K562 (cell line): ENCODE measurements around a stretch of chr11.

DNA sequence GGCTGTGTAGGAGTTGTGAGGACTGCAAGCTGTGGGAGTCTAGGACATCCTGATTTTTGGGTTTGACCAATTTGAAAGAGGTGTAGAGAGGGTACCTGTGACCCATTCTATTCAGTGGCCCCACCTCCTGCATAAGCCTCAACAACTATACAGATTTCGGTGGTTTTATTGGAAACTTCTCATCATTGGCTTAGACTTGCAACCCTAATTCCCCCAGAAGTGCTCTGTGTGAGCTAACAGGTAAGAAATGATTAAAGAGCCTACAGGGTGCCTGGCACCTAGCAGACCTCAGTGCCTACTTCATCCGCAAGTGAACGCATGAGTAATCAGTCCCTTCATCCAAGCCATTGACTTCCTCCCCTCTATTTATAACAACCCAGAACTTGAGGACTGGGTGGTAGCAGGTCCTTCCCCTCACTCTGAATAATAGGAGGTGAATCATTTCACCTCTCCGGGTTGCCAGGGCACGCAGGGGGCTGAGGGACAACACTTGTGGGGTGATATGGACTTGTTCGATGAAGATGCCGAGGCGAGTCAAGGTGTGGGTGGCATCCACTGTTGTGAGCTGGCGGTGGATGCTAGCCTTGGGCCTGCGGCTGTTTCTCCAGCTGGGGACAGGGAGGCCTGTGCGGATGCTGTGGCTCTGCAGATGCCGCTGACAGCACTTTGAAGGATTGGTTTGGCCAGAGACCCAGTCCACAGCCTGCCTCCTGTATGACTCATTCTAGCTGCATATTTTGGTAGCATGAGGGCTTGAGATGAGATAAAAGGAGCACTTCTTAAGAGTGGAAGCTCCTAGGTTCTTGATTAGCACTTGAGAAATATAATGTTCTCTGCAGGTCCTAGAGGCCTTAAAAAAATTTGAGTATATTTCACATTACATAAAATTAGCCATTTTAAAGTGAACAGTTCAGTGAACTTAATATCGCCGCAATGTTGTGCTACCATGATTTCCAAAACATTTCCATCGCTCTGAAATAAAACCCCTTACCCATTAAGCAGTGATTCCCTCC, 12.3 kb downstream of the SORL1 start:
- RAMPAGE, long total RNA = no peak
- RRBS = no CpG with 5 or more reads among the region's 15 CpGs
PRO-cap:
- standard = no peak
- CoPRO, capped RNA only, 2 experiments = no peak in any of the 2 experiments
- CoPRO, capped and uncapped RNA, 2 experiments = no peak in any of the 2 experiments
- CoPRO, uncapped RNA only, 2 experiments = no peak in any of the 2 experiments
CAGE:
- cytosol, long polyA plus RNA = no peak
- long polyA plus RNA = no peak
- nucleolus, long total RNA = no peak
- nucleus, long polyA plus RNA = no peak

DNA sequence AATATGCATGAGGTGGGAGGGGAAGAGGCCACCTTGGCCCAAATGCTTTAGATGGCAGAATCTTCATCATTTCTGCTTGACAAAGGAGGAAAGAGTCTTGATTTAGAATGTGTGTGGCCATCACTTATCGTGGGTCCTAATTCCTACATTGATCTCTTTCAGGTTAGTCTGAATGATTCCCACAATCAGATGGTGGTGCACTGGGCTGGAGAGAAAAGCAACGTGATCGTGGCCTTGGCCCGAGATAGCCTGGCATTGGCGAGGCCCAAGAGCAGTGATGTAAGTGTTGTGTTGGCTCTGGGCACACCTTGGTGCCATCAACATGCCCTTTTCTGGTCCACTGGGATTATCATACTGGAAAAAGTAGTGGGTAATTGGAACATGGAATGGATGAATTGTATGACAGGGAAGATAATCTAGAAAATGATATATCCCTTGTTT, 17.8 kb downstream of the SORL1 start:
- RAMPAGE, long total RNA = no peak
- RRBS = no CpG with 5 or more reads among the region's 5 CpGs
PRO-cap:
- standard = no peak
- CoPRO, capped RNA only, 2 experiments = no peak in any of the 2 experiments
- CoPRO, capped and uncapped RNA, 2 experiments = no peak in any of the 2 experiments
- CoPRO, uncapped RNA only, 2 experiments = no peak in any of the 2 experiments
CAGE:
- cytosol, long polyA plus RNA = no peak
- long polyA plus RNA = no peak
- nucleolus, long total RNA = no peak
- nucleus, long polyA plus RNA = no peak

- RAMPAGE, long total RNA = no peak
- RRBS = no CpG with 5 or more reads among the region's 24 CpGs
PRO-cap:
- standard = no peak
- CoPRO, capped RNA only, 2 experiments = no peak in any of the 2 experiments
- CoPRO, capped and uncapped RNA, 2 experiments = no peak in any of the 2 experiments
- CoPRO, uncapped RNA only, 2 experiments = no peak in any of the 2 experiments
CAGE:
- cytosol, long polyA plus RNA = no peak
- long polyA plus RNA = no peak
- nucleolus, long total RNA = no peak
- nucleus, long polyA plus RNA = no peak
Measured at GRCh38 chr11:121569625-121570585, 117.8 kb downstream of the SORL1 start.

GRCh38 chr11:121578576-121579110, 126.5 kb downstream of the SORL1 start:
- RAMPAGE, long total RNA = no peak
- RRBS = no CpG with 5 or more reads among the region's 6 CpGs
PRO-cap:
- standard = no peak
- CoPRO, capped RNA only, 2 experiments = no peak in any of the 2 experiments
- CoPRO, capped and uncapped RNA, 2 experiments = no peak in any of the 2 experiments
- CoPRO, uncapped RNA only, 2 experiments = no peak in any of the 2 experiments
CAGE:
- cytosol, long polyA plus RNA = no peak
- long polyA plus RNA = no peak
- nucleolus, long total RNA = no peak
- nucleus, long polyA plus RNA = no peak

DNA sequence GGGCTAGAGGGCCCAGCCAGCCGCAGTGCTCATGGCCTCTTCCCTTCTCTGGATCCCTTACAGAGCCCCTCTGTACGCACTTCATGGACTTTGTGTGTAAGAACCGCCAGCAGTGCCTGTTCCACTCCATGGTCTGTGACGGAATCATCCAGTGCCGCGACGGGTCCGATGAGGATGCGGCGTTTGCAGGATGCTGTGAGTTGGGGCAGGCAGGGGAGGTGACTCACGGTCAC, 135.8 kb downstream of the SORL1 start:
- RAMPAGE, long total RNA = no peak
- RRBS = no CpG with 5 or more reads among the region's 11 CpGs
PRO-cap:
- standard = no peak
- CoPRO, capped RNA only, 2 experiments = no peak in any of the 2 experiments
- CoPRO, capped and uncapped RNA, 2 experiments = no peak in any of the 2 experiments
- CoPRO, uncapped RNA only, 2 experiments = no peak in any of the 2 experiments
CAGE:
- cytosol, long polyA plus RNA = no peak
- long polyA plus RNA = no peak
- nucleolus, long total RNA = no peak
- nucleus, long polyA plus RNA = no peak

GRCh38 chr11:121631895-121632597, 179.9 kb downstream of the SORL1 start:
- RAMPAGE, long total RNA = no peak
- RRBS = no CpG with 5 or more reads among the region's 4 CpGs
PRO-cap:
- standard = no peak
- CoPRO, capped RNA only, 2 experiments = no peak in any of the 2 experiments
- CoPRO, capped and uncapped RNA, 2 experiments = no peak in any of the 2 experiments
- CoPRO, uncapped RNA only, 2 experiments = no peak in any of the 2 experiments
CAGE:
- cytosol, long polyA plus RNA = no peak
- long polyA plus RNA = no peak
- nucleolus, long total RNA = no peak
- nucleus, long polyA plus RNA = no peak

GRCh38 chr11:121929559-121930674, 186.1 kb downstream of the BLID start:
- RAMPAGE, long total RNA = no peak
- RRBS = no CpG with 5 or more reads among the region's 27 CpGs
PRO-cap:
- standard = no peak
- CoPRO, capped RNA only, 2 experiments = no peak in any of the 2 experiments
- CoPRO, capped and uncapped RNA, 2 experiments = no peak in any of the 2 experiments
- CoPRO, uncapped RNA only, 2 experiments = no peak in any of the 2 experiments
CAGE:
- cytosol, long polyA plus RNA = no peak
- long polyA plus RNA = no peak
- nucleolus, long total RNA = no peak
- nucleus, long polyA plus RNA = no peak

DNA sequence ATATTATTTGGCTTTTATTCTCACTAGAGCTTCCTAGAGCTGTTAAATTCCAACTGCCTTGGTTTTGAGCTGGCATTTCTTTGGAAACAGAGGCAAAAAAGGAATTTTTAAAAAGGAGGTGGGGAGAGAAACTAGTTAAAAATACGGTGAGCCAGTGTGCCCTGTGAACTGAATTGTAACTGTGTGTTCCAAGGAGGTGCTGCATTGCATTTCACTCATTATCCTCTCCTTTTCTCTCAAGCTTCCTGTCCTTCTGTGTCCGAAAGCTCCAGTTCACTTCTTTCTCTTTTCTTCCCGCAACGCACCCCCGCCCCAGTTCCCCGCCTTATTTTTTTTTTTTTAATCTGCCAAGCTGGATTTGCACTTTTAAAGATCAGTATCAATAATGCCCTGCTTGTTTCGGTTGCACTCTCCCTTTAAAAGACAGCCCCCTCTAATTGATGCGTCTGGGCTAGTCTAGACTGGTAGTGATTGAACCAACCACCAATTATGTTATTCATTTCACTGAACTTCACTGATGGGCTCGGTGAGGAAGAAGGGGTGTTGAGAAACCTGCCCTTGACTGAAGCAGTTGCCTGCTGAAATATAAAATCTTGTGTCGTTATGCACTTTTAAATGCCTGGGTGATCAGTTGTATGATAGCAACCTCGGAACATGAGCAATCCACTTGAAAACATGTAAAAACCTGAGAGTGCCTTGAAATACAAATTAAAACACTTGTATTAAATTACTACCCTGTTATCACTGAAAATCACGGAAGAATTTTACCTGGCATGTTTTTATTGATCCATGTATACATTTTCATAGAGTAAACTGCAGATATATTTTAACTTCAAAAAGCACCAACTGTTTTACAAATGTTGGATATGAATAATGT, 18.4 kb downstream of the BLID start:
- RAMPAGE, long total RNA = no peak
- RRBS = no CpG with 5 or more reads among the region's 12 CpGs
PRO-cap:
- standard = no peak
- CoPRO, capped RNA only, 2 experiments = no peak in any of the 2 experiments
- CoPRO, capped and uncapped RNA, 2 experiments = no peak in any of the 2 experiments
- CoPRO, uncapped RNA only, 2 experiments = no peak in any of the 2 experiments
CAGE:
- cytosol, long polyA plus RNA = no peak
- long polyA plus RNA = no peak
- nucleolus, long total RNA = no peak
- nucleus, long polyA plus RNA = no peak

- RAMPAGE, long total RNA = no peak
- RRBS = no CpG with 5 or more reads among the region's 1 CpG
PRO-cap:
- standard = no peak
- CoPRO, capped RNA only, 2 experiments = no peak in any of the 2 experiments
- CoPRO, capped and uncapped RNA, 2 experiments = no peak in any of the 2 experiments
- CoPRO, uncapped RNA only, 2 experiments = no peak in any of the 2 experiments
CAGE:
- cytosol, long polyA plus RNA = no peak
- long polyA plus RNA = no peak
- nucleolus, long total RNA = no peak
- nucleus, long polyA plus RNA = no peak
Measured at GRCh38 chr11:122101122-122101418, 14.9 kb downstream of the BLID start.

GRCh38 chr11:122336195-122336822, 220.3 kb upstream of the BLID start:
- RAMPAGE, long total RNA = no peak
- RRBS = no CpG with 5 or more reads among the region's 4 CpGs
PRO-cap:
- standard = no peak
- CoPRO, capped RNA only, 2 experiments = no peak in any of the 2 experiments
- CoPRO, capped and uncapped RNA, 2 experiments = no peak in any of the 2 experiments
- CoPRO, uncapped RNA only, 2 experiments = no peak in any of the 2 experiments
CAGE:
- cytosol, long polyA plus RNA = no peak
- long polyA plus RNA = no peak
- nucleolus, long total RNA = no peak
- nucleus, long polyA plus RNA = no peak

- RAMPAGE, long total RNA = no peak
- RRBS = no CpG with 5 or more reads among the region's 5 CpGs
PRO-cap:
- standard = no peak
- CoPRO, capped RNA only, 2 experiments = no peak in any of the 2 experiments
- CoPRO, capped and uncapped RNA, 2 experiments = no peak in any of the 2 experiments
- CoPRO, uncapped RNA only, 2 experiments = no peak in any of the 2 experiments
CAGE:
- cytosol, long polyA plus RNA = no peak
- long polyA plus RNA = no peak
- nucleolus, long total RNA = no peak
- nucleus, long polyA plus RNA = no peak
Measured at GRCh38 chr11:122336839-122337053, 220.7 kb upstream of the BLID start.

DNA sequence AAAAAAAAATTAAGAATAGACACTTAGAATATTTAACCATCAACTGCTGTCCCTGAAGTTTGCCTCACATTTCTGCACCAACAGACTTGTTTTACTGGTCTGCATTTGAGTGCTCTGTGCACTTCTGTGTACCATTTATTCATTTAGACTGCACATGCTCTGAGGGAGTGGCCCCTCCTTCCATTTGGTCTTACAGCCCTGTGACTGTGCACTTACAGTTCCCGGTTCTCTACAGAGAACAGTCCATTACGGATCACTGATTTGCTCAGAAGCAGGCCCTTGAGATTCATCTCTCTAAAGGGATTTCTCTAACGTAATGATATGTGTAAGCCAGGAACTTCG, 247.2 kb upstream of the BLID start:
- RAMPAGE, long total RNA = no peak
- RRBS = no CpG with 5 or more reads among the region's 4 CpGs
PRO-cap:
- standard = no peak
- CoPRO, capped RNA only, 2 experiments = no peak in any of the 2 experiments
- CoPRO, capped and uncapped RNA, 2 experiments = no peak in any of the 2 experiments
- CoPRO, uncapped RNA only, 2 experiments = no peak in any of the 2 experiments
CAGE:
- cytosol, long polyA plus RNA = no peak
- long polyA plus RNA = no peak
- nucleolus, long total RNA = no peak
- nucleus, long polyA plus RNA = no peak

- RAMPAGE, long total RNA = no peak
- RRBS = no CpG with 5 or more reads among the region's 5 CpGs
PRO-cap:
- standard = no peak
- CoPRO, capped RNA only, 2 experiments = no peak in any of the 2 experiments
- CoPRO, capped and uncapped RNA, 2 experiments = no peak in any of the 2 experiments
- CoPRO, uncapped RNA only, 2 experiments = no peak in any of the 2 experiments
CAGE:
- cytosol, long polyA plus RNA = no peak
- long polyA plus RNA = no peak
- nucleolus, long total RNA = no peak
- nucleus, long polyA plus RNA = no peak
Measured at GRCh38 chr11:122715907-122716354, 60.4 kb downstream of the UBASH3B start.

- RAMPAGE, long total RNA = no peak
- RRBS = no CpG with 5 or more reads among the region's 6 CpGs
PRO-cap:
- standard = no peak
- CoPRO, capped RNA only, 2 experiments = no peak in any of the 2 experiments
- CoPRO, capped and uncapped RNA, 2 experiments = no peak in any of the 2 experiments
- CoPRO, uncapped RNA only, 2 experiments = no peak in any of the 2 experiments
CAGE:
- cytosol, long polyA plus RNA = no peak
- long polyA plus RNA = no peak
- nucleolus, long total RNA = no peak
- nucleus, long polyA plus RNA = no peak
Measured at GRCh38 chr11:122743536-122743886, 88.0 kb downstream of the UBASH3B start.

GRCh38 chr11:122756248-122756858, 81.9 kb upstream of the CRTAM start:
- RAMPAGE, long total RNA = no peak
- RRBS = no CpG with 5 or more reads among the region's 2 CpGs
PRO-cap:
- standard = no peak
- CoPRO, capped RNA only, 2 experiments = no peak in any of the 2 experiments
- CoPRO, capped and uncapped RNA, 2 experiments = no peak in any of the 2 experiments
- CoPRO, uncapped RNA only, 2 experiments = no peak in any of the 2 experiments
CAGE:
- cytosol, long polyA plus RNA = no peak
- long polyA plus RNA = no peak
- nucleolus, long total RNA = no peak
- nucleus, long polyA plus RNA = no peak

- RAMPAGE, long total RNA = no peak
- RRBS = no CpG with 5 or more reads among the region's 2 CpGs
PRO-cap:
- standard = no peak
- CoPRO, capped RNA only, 2 experiments = no peak in any of the 2 experiments
- CoPRO, capped and uncapped RNA, 2 experiments = no peak in any of the 2 experiments
- CoPRO, uncapped RNA only, 2 experiments = no peak in any of the 2 experiments
CAGE:
- cytosol, long polyA plus RNA = no peak
- long polyA plus RNA = no peak
- nucleolus, long total RNA = no peak
- nucleus, long polyA plus RNA = no peak
Measured at GRCh38 chr11:122808590-122808979, 29.7 kb upstream of the CRTAM start.

GRCh38 chr11:123063313-123064373, 1.7 kb upstream of the HSPA8 start:
- RAMPAGE, long total RNA = no peak
- RRBS = no CpG with 5 or more reads among the region's 16 CpGs
PRO-cap:
- standard = bidirectional peak, plus-strand start at chr11:123063398, minus-strand start at chr11:123063088
- CoPRO, capped RNA only, 2 experiments = peak in 2 of 2 experiments; most common plus-strand start chr11:123063710 (in 1); most common minus-strand start chr11:123063709 (in 2)
- CoPRO, capped and uncapped RNA, 2 experiments = no peak in any of the 2 experiments
- CoPRO, uncapped RNA only, 2 experiments = no peak in any of the 2 experiments
CAGE:
- cytosol, long polyA plus RNA = no peak
- long polyA plus RNA = no peak
- nucleolus, long total RNA = no peak
- nucleus, long polyA plus RNA = no peak

DNA sequence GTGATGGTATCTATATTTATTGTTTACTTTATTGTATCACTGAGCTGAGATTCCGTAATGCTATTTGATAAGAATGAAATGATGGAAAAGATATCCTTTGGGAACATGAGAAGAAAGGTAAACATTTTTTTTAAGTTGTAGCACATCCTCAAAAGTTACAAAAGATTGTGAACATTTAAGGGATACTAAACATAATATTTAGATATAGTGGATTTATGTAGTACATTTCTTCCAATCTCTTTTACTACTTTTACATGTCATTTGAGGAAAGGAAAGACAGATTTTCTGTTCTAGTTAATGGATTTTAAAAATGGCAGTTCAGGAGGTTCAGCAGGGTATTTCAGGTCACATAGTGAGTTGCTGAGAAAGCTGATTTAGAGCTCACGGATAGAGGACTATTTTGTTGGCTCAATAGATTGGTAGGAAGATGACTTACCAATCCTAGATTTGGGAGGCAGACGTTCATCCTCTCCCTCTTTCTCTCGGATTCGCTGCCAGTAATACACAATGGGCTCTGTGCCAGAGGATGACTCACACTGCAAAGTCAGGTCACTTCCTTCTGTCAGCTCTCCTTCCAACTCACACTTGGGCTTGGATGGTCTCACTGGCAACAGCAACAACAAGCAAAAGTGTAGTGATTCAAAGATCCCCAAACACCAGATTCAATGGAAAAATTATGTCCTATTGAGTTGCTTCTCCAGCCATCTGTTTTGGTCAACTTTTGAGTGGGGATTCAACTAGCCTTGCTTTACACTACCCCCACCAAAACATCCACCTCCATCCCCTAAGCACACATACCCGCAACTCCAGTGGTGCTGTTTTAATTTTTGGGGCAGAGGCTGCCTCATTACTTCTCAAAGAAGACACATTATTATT, 21.5 kb upstream of the HSPA8 start:
- RAMPAGE, long total RNA = no peak
- RRBS = no CpG with 5 or more reads among the region's 6 CpGs
PRO-cap:
- standard = no peak
- CoPRO, capped RNA only, 2 experiments = no peak in any of the 2 experiments
- CoPRO, capped and uncapped RNA, 2 experiments = no peak in any of the 2 experiments
- CoPRO, uncapped RNA only, 2 experiments = no peak in any of the 2 experiments
CAGE:
- cytosol, long polyA plus RNA = no peak
- long polyA plus RNA = no peak
- nucleolus, long total RNA = no peak
- nucleus, long polyA plus RNA = no peak